ENCODE results near the gene CPLX1.

DNA sequence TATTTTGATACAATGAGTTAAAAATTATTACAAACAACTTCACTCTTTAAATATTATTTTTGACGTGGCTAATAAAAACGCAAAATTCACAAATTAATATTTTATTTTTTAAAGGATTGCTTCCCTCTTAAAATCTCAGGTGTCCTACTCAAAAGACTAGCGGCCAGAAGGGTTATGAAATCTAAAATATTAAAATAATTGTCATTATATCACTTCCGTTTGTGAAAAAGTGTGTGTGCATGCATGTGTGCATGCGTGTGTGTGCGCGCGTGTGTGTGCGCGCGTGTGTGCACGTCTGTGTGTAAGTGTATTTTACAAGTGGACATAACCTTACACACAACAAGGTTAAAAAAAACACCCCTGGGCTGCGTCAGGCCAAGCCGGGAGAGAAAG, 390 bp upstream of the ZNF595 start:
- RRBS = no CpG with 5 or more reads among the region's 14 CpGs

DNA sequence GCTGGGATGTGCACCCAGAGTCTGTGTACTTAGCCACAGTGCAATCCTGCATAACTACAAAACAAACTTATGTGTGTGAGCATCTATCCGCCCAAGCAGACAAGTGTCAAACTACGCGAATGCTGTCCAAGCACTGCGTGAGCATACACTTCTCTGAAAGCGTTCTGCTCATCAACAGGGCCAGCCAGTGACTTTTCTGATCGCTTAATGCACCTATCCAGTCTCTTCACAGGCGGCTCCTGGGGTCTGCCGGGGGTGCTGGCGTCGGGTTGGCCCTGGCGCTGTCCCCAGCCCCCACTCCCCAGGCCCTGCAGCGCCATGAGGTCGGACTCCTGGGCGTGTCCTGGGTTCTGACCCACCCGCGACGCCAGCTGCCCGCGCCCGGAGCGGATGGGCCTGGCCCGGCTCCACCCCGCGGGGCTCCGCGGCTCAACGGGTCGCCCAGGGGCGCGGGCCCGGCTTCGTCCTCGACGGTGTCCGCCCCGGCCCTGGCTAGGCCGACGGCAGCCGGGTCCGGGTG, 1.4 kb upstream of the ZNF141 start:
- RRBS = 43% methylated on average over 11 of the region's 40 CpGs

DNA sequence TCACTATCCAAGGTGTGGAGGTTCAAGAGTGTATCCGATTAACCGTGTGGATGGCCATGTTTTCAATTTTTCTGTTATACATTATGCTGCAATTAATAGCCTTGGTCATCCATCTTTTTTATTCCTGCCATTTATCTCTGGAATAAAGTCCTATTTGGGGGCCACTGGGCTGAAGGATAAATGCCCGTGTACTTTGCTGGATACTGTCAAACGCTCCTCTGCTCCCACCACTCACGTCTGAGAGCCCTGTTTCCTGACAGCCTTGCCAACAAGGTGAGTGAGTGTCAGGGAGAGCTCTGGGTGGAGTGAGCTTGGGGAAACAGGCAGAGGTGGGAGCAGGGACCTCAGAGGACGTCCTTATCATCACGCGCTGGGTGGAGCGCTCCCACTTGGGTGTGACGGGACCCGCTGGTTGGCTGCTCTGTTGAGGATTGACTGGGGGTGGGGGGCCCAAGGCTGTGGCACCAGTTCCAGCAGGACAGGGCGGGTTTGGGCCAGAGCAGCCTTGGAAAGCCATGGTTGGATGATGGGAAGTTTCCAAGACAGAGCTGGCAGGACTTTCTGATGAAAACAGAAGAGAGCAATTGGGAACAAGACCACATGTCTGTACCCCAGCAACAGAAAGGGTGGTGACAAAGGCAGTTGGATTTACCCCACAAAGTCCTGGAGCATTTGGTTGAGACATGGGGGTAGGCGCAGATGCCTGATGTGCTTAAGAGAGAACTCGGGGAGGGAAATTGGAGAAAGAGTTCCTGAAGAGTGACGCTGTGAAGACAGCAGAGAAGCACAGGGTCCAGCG, 3.1 kb upstream of the PCGF3 start:
- RRBS = no CpG with 5 or more reads among the region's 16 CpGs

GRCh38 chr4:723283-723562, 17.6 kb downstream of the PCGF3 start:
- RRBS = no CpG with 5 or more reads among the region's 4 CpGs

DNA sequence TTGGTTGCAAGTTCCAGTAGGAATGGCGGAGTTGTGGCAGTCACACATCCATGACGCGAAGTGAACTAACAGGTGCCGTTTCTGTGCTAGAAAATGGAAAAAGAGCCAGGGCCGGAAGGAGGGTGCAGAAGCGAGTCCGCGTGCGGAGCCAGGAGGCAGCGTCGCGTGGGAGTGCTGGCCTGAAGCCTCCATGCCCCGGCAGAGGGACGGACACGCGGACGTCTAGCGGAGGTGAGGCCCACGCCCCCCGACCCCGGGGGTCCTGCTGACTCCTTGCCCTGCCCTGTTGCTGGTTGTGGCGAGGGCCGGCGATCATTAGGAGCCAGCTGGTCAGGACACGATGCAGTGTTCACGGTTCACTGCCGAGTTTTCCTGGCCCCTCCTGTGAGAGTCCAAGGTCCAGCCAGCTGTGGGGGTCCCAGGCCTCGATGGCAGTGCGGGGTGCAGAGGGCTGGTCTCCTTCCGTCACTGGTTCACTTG, 25.3 kb downstream of the PCGF3 start:
- RRBS = 93% methylated on average over 18 of the region's 30 CpGs

DNA sequence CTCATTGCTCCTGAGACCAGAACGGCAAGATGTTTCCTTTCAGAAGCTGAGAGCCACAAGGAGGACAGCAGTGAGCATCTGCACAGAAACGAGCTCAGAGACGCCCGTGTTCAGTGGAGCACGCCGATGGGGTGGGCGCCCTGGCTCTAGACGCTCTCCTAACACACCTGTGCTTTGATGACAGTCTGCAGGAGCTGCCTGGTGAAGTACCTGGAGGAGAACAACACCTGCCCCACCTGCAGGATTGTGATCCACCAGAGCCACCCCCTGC, 29.1 kb downstream of the PCGF3 start:
- RRBS = no CpG with 5 or more reads among the region's 8 CpGs

GRCh38 chr4:740656-741477, 35.2 kb downstream of the PCGF3 start:
- RRBS = no CpG with 5 or more reads among the region's 24 CpGs

DNA sequence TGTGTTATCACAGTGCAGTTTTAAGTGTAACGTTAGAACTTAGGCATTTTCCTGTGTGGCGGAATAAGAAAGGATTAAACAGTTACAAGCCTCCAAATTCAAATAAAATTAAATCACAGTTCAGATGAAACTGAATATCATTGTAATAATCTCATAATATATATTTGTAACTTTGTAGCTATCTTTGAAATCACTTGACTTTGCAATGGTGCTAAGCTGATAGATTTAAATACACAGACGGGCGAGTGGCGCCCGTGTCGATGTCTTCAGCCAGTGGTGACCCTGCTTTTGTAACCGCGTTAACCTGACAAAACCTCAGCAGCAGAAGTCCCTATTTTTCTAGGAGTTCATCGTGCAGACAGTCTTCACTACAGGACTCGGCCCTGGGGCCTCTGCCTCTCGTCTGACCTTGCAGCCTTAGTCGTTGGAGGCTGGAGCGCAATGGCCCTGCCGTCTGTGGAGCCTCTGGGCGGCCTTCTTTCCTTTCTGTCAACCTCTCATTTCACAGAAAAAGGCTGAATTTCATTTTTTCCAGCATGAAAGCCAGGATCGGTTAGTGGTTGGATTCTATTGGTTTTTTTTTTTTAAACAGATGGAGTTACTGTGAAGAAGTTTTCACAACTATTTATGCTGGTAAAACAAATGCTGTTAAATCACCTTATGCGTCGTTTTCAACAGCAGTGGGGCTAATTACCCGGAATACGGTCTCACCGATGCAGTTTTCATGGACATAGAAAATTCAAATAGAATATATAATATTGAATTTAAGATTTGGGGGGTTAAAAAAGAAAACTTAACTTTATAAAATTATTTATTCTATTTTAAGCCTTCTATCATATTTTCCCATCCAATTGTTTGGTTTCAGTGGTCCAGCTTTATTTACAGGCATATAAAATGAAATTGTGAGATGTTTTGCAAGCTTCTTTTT, 57.8 kb downstream of the CPLX1 start:
- RRBS = no CpG with 5 or more reads among the region's 22 CpGs

GRCh38 chr4:794912-795488, 30.9 kb downstream of the CPLX1 start:
- RRBS = 90% methylated on average over 6 of the region's 51 CpGs

DNA sequence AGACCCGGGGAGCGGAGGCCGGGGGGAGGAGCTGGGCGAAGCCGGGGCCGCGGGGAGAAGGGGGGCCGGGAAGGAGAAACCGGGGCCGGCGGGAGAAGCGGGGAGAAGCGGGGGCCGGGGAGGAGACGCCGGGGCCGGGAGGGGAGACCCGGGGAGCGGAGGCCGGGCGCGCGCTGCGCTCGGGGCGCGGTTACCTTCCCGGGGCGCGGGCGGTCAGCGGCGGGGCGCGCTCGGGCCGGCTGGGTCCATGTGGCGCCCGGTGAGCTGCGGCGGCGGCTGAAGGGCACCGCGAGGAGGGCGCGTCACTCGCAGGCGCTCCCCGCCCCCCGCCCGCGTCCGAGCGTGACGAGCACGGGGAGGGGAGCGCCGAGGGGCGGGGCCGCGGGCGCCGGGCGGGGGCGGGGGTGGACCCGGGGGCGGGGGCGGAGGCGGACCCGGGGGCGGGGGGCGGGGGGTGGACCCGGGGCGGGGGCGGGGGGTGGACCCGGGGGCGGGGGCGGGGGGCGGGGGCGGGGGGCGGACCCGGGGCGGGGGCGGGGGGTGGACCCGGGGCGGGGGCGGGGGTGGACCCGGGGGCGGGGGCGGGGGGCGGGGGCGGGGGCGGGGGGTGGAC, at the start of gene CPLX1:
Gene CPLX1, minus strand, starts transcription at position 278 of the 613 bp plus-strand sequence.
- RRBS = 2% methylated on average over 28 of the region's 93 CpGs

DNA sequence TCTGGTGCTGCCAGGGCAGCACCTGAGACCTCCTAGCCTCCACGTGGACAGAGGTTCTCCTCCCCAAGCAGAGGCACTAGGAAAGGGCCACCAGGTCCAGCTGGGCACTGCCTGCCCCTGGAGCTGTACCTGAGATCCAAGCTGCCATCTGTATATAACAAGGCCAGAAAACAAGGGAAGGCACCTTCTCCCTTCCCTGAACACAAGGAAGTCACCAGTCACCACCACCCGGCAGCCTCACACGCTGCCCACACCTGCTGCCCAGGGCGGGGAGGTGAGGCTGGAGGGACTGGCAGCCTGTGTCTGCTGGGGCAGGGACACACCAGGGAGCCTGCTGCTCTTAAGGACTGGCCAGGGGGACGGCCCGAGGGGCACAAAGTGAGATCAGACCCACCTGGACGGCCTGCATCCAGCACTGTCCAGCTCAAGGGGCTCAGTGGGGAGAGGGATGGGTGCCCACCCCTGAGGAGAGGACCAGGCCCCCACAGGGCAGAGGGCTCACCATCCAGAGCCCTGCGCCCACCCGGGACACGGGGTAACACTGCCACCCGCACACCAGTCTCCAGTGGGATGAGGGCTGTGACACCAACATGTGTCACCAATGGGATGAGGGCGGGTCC, 13.4 kb downstream of the DGKQ start:
- RRBS = no CpG with 5 or more reads among the region's 12 CpGs

DNA sequence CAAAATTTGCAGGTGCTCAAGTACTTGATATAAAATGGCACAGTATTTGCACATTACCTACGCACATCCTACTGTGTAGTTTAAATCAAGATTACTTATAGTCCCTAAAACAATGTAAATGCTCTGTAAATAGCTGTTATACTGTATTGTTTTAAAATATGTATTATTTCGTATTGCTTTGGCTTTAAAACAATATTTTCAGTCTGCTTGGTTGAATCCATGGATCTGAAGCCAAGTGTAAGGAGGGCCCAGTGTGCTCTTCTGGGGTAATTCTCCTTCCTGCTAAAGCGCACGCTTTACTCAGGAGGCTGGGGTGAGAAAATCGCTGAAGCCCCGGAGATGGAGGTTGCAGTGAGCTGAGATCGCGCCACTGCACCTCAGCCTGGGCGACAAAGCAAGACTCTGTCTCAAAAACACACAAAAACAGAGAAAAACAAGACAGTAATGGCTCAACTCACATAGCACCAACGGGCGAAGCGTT, 456 bp upstream of the IDUA start:
- RRBS = no CpG with 5 or more reads among the region's 12 CpGs

GRCh38 chr4:992412-993207, 594 bp downstream of the SLC26A1 start:
- RRBS = no CpG with 5 or more reads among the region's 23 CpGs

DNA sequence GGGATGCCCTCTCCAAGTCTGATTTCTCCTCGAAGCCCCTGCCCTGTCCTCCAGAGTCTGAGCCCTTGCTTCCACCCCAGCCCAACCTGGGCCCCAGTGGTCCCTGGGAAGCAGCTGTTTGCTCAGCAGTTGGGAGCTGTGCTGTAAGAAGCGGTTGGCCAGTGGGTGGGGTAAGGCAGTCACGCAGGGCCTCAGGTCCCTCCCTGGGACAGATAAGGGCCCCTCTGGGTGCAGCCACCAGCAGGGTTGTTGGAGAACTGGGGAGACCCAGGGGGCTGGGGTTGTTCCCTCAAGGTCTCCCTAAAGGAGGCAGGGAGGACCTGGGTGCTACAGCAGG, 2.8 kb upstream of the SLC26A1 start:
- RRBS = no CpG with 5 or more reads among the region's 3 CpGs

DNA sequence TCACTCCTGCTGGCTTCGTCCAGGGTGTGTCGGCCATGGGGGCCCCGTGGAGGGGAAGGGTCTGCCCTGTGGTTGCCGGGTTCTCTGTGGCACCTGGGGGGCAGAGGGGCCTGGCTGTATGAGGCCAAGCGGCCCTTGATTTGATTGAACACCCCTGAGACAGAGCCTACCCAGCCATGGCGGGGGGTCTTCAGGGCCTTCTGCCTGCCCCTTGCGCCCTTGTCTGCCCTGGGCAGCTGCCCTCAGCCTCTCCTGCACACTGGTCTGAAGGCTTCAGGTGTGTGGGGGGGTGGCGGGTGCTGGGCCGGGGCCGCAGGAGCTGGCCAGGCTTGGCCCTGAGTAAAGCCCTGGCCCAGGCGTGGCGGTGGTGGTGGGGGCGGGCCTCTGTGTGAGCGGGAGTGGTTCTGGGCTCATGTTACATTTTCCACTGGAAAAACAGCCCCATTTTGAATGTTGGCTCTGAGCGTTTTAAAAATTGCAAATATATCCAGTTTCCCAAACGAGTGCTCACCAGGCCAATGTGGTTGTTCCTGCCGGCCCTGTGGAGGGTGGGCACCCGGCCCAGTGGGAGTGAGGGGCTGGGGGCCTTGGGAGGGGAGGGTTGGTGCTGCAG, 28.0 kb downstream of the FGFRL1 start:
- RRBS = no CpG with 5 or more reads among the region's 18 CpGs

GRCh38 chr4:1040090-1040527, 28.7 kb downstream of the FGFRL1 start:
- RRBS = no CpG with 5 or more reads among the region's 14 CpGs

DNA sequence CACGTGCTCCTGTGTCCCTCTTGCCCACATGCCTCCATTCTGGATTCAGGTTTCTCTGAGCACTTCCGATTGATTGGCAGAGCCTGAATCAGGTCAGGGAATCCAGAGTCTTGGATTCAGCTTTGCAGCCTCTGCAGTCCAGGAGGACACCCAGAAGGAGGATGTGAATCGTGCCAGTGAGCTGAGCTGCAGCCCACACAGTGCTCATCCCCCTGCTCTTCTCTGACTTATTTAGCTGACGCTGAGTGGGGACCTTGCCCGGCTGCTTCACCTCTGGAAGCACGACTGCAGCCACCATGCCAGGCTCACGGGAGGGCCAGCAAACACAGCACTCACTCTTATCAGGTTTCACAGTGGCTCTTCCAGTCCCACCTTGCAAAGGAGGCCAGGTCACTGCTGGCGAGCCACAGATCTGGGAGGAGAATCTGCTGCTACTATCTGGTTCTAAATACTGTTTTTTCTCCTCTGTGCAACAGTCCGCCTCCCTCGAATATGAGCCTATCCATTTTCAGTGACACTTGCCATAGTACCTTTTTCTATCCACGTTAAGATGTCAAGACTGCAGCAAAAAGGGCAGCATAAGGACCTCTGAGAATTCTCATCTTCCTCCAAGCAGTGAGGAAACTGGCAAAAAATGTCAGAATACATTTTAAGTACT, 6.7 kb upstream of the SPON2 start:
- RRBS = no CpG with 5 or more reads among the region's 11 CpGs

DNA sequence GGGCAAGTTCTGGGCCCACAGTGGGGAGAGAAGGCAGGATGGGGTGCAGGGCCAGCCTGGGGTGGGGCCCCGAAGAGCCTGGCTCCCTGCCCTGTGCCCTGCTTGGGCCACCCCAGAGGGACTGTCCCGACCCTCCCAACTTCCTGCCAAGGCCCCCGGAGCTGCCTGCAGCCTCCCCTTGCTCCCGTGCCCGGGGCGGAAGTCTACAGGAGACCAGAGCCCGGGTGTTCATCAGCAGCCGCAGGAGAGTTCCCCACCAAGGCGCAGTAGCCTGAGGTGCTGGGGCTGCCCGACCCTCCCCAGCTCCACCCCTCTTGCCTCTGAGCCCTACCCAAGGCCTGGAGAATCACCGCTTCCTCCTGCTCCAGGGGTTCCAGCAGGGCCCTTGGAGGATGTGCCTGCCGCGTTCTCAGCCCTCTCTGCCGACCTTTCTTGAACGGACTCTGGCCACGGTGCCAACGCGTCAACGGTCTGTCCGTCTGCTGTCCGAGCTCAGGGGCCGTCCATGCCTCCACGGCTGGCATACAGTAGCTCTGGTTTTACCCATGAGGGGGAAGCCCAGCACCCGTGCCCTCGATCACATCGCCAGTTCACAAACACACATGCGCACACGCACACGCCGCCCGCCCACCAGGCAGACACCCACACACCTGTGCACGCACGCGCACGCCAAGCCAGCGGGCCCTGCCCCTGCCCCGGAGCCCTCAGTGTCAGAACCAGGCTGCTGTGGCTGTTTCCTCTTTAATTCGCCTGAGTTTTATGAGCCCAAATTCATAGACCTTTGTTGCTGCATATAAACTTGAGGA, 36.1 kb upstream of the SPON2 start:
- RRBS = no CpG with 5 or more reads among the region's 38 CpGs

- RRBS = no CpG with 5 or more reads among the region's 47 CpGs
These were observed 14.9 kb downstream of the CTBP1 start for GRCh38 chr4:1233636-1234913.

DNA sequence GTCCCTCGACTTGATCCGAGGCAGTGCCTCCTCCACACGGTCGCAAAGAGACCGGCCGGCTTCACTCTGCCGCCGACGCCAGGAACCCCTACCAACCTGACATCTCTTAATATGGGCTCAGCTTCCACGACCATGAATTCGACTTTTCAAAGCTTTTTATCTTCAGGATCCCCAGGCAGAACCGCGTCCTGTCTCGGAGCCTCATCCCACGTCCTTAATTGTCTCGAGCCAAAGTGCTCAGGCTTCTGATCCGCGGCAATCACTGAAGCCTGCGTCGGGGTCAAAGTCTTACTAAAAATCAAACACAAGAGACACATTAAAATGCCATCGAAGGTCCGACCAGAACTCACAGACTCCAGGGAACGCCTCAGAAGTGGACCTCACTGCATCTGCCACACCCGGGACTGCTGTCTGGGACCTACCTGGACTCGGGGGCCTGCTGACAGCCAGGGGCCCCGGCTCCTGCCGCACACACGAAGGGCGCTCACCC, 7.7 kb downstream of the CTBP1 start:
- RRBS = 90% methylated on average over 7 of the region's 29 CpGs